Anterior vena cava (tissue), 1 donor: ENCODE data around the genes HAUS5, APLP1 and LRFN3.

- PRO-cap = no peak
These were observed 8.4 kb downstream of the LSR start for GRCh38 chr19:35257198-35257697.

DNA sequence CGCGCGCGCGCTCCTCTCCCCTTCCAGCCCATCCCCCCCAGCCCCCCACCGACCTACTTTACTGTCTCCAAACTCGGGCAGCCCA, 687 bp upstream of the USF2 start:
- PRO-cap = no peak

- PRO-cap = no peak
These were observed 3.9 kb downstream of the MAG start for GRCh38 chr19:35295669-35296390.

GRCh38 chr19:35307737-35308426, 15.9 kb downstream of the MAG start:
- PRO-cap = no peak

DNA sequence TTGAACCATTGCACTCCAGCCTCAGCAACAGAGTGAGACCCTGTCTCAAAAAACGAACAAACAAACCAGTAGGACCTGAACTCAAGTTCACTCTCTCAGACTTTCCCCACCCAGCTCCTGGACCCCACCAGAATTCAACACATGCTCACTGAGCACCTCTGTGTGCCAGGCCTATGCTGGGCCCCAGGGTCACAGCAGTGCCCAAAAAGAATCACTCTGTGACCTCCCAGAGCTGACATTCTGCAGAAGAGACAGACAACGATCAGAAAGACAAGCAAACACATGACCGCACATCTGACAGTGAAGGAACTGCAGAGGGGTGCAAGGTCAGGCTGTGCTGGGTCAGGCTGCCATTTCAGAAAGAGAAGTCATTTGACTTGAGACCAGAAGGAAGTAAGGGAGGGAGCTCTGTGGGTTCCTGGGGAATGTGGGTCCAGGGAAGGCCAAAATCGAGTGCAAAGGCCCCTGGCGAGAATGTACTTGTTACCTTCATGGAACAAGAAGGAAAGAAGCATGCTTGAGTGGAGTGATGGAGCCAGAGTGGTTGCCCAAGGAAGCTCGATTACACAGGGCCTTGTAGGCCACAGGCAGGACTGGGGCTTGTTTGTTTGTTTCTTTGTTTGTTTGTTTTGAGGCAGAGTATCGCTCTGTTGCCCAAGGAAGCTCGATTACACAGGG, 11.5 kb upstream of the CD22 start:
- PRO-cap = unidirectional peak, plus-strand start at position 386 of the sequence

GRCh38 chr19:35346501-35347058, 1.1 kb upstream of the FFAR1 start:
- PRO-cap = no peak

DNA sequence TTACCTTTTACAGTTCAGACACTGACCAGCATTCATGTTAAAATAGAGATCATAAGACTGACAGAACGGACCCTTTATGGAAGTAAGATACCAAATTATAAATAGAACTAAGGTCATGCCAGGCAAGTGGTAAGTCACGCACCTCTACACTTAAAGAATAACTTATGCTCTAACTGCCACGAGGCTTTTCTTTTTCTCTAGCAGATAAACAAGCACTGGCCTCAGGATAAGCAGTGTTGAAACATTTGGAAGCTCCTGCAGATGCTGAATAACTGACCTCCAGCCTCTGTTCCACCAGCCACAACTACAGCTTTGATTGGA, 28.4 kb downstream of the GPR42 start:
- PRO-cap = no peak

GRCh38 chr19:35612487-35612977, at the start of gene HAUS5:
Gene HAUS5 (plus strand): TSS chr19:35612735.
- PRO-cap = bidirectional peak, plus-strand start at chr19:35612754, minus-strand start at chr19:35612658

DNA sequence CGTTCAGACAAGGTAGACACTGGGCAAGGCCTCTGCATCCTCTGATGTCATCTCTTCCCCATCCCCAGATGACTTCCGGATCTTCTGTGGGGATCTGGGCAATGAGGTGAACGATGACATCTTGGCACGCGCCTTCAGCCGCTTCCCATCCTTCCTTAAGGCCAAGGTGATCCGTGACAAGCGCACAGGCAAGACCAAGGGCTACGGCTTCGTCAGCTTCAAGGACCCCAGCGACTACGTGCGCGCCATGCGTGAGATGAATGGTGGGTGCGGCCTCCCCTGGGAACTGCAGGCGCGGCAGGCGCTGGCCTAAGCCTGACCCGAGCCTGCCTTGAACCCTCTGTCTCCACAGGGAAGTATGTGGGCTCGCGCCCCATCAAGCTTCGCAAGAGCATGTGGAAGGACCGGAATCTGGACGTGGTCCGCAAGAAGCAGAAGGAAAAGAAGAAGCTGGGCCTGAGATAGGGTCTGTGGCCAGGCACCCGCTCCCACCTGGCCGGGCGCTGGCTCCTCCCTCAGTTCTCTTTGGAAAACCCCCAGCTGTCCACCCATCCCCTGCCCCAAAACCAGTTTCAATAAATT, 4.4 kb upstream of the ETV2 start:
- PRO-cap = no peak

GRCh38 chr19:35713850-35714418, 3.9 kb upstream of the KMT2B start:
- PRO-cap = no peak

DNA sequence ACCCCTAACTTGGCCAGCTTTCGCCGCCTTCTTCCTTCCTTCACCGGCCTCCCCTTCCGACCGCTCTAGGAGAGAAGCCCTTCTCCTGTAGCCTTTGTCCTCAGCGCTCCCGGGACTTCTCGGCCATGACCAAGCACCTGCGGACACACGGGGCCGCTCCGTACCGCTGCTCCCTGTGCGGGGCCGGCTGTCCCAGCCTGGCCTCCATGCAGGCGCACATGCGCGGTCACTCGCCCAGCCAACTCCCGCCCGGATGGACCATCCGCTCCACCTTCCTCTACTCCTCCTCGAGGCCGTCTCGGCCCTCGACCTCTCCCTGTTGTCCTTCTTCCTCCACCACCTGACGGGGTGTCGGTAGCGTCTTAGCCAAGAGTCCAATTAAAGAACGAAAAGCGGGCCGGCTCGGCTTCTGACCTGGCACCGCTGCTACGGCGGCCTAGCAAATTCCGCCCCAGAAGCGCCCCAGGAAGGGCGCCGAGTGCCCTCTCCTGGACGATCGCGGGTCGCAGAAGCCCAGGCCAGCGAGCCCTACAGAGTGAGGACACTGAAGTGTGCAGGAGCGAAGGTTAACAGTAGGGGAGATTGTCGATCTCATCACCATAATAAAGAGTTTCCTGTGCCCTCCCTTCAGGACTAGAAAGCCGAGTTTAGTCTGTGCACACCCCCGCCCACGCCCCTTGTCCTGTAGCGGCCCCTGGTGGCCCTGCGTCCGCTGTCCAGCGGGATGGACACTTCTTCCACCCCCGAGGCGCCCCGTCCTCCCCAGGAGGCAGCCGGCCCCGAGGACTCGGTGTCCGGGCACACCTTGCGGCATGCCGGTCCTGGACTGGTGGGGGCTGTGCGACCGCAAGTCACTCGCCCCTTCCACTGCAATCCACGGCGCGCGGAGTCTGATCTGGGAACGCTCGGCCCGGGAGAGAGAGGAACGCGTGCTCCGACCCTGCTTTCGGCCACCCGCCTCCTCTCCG, 1.1 kb upstream of the KMT2B start:
- PRO-cap = no peak

DNA sequence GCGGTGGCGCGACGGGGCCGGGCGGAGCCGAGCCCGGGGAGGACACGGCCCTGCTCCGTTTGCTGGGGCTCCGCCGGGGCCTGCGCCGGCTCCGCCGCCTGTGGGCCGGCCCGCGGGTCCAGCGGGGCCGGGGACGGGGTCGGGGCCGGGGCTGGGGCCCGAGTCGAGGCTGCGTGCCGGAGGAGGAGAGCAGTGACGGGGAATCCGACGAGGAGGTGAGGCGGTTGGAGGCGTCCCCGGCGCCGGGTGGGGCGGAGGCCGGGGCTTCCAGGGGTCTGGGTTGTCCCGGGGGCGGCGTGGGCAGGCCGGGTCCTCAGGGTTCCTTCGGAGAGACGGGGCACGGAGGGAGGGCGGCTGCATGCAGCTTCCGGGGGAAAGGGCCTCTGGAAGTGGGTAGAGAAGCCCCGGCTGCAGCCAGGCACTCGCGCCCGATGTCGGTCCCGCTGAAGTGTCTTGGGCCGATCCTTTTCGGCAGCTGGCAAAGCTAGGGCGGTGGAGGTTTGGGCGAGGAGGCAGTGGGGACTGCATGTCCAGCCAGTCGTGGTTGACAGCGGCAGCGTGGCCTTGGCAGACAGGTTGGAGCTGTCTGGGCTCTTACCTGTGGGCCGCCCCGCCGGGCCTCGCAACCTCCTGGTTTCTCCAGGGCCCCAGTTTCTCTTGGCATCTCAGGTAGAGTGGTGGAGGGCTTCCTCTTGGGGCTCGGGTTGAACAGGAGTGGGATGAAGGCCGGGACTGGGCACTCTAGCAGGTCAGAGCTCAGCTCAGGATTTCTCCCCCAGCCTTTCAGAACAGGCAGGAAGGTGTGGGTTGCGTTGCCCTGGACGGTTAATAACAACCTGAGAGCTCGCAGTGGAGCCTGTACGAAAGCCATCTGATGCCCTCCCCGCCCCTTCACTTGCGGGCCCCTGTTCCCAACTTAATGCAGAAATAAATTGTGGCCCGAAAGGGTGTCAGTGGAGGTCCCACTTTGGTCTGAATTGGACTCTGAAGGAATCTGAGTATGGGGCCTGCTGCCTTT, 673 bp downstream of the KMT2B start:
- PRO-cap = no peak

DNA sequence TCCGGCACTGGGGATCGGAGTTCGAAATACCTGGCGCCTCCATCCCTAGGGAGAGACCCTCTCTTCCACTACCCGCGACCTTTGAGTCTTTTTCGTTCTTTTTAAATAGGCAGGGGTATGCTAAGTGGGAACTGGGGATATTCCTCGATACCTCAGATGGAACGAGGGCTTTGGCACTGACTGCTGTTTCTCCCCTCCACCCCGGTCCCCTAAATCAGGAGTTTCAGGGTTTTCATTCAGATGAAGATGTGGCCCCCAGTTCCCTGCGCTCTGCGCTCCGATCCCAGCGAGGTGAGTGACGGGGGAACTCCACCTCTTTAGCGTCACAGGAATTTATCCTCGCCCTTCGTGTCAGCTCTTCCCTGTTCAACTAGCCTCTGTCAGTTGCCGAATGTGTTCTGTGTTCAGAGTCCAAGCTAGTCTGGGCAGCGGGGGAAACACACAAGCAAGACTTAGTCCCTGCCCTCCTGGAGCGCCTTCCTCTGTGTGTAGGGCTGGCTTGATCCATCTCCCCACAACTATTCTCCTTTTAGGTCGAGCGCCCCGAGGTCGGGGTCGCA, 1.5 kb downstream of the KMT2B start:
- PRO-cap = no peak

DNA sequence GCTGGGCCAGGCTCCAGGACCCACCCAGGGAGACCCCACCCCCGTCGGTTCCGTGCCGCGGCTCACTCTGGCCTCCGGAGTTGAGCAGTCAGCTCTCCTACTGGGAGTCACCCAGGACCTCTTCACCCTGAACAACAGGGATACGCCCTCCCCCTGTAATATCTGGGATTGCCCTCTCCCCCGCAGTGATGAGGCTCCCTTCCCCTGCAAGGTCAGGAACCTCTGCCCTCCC, 983 bp downstream of the HSPB6 start:
- PRO-cap = bidirectional peak, plus-strand start at position 185 of the sequence, minus-strand start at position 69 of the sequence

GRCh38 chr19:35798990-35799343, 13.7 kb downstream of the PRODH2 start:
- PRO-cap = no peak

DNA sequence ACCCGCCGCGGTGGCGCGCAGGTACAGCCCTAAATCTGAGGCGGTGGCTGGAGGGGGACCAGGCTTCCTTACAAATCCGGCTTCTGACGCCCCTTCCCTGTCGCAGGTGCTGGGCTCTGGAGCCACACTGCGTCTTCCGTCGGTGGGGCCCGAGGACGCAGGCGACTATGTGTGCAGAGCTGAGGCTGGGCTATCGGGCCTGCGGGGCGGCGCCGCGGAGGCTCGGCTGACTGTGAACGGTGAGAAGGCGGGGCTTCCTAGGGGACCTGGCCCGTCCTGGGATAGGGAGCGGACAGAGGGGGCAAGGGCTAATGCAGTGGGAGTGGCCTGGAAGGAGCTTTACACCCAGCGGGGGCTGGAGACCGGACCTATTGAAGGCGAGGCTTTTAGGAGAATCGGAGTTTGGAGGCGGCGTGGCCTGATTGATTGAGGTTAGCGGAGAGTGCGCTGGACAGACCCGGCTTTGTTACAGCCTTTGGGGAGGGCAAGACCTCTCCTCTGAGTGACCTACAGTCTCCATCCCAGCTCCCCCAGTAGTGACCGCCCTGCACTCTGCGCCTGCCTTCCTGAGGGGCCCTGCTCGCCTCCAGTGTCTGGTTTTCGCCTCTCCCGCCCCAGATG, 4.4 kb downstream of the KIRREL2 start:
- PRO-cap = no peak

DNA sequence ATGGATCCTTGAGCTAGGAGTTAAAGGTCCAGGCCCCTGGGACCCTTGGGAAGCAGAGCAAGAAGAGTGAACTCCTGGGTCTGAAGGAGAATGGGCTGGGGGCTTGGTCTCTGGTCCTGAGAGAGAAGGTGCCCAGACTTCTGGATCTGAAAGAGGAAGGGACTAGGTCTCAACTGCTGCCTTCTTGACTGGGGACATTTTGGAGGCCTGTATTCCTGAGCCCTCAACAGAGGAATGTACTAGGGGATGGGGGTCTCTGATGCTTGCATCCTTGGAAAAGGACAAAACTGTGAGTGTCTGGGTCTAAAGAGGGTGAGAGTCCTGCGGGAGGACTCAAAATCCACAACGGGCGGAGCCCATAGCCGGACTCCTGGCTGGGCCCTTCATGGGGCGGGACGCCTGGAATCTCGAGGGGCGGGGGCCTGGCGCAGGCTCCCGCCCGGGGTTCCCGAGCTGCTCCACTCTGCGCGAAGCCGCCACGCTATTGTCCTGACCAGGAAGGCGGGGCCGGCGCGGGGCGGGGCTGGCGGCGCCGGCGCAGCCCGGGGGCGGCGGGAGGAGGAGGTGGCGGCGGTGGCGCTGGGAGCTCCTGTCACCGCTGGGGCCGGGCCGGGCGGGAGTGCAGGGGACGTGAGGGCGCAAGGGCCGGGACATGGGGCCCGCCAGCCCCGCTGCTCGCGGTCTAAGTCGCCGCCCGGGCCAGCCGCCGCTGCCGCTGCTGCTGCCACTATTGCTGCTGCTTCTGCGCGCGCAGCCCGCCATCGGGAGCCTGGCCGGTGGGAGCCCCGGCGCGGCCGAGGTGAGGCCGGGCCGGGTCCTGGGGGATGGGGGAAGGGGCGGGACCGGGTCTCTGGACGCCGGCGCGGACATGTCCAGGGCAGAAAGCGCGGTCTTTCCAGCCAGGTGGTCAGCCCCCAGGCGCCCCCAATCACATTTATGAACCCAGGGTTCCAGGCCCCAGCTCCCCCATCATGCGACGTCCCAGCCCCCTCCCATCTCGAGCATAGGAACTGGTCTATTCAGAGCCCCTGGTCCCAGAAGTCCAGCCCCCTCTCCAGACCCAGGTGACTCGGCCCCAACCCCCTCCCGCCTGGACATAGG, at the start of gene APLP1:
Gene APLP1 (plus strand): TSS at position 590 of the 1,101 bp plus-strand sequence.
- PRO-cap = unidirectional peak, plus-strand start at position 547 of the sequence

GRCh38 chr19:35935858-35936912, at the start of gene LRFN3:
Gene LRFN3 (plus strand): TSS chr19:35936374.
- PRO-cap = bidirectional peak, plus-strand start at chr19:35936374, minus-strand start at chr19:35936314

DNA sequence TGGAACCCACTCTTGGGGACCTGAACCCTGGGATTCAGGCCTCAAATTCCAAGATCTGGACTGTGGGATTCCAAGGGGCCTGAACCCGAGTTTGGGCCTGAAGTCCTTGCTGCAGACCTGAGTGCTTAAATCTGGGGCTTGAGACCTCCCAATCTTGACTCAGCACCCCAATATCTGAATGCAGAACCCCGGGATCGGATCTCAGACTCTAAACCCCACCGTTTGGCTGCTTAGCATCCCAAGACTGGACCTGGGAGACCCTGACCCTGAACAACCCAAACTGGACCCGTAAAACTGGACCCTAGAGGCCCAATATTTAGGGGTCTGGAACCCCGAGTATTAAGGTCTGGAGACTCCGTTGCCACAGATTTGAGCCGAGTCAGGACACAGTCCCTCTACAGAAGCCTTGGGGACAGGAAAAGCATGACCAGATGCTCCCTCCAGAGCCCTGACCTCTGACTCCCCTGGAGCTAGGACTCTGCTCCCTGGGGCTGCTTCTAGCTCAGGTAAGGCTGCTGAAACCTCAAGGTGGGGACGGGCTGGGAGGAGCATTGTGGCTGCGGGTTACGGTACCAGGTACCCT, 967 bp downstream of the LRFN3 start:
- PRO-cap = no peak

- PRO-cap = no peak
These were observed 632 bp downstream of the WDR62 start for GRCh38 chr19:36055439-36055618.